Peripheral blood mononuclear cell (primary cell): ENCODE measurements around a stretch of chr21.

GRCh38 chr21:6127188-6127547 is 4394.2 kb upstream of the TPTE start:
- PRO-cap, 8 experiments = peak in 7 of 8 experiments; most common minus-strand start chr21:6127482 (in 7)

- PRO-cap, 8 experiments = no peak in any of the 8 experiments
Observed at GRCh38 chr21:8651671-8652029, 1869.7 kb upstream of the TPTE start.

GRCh38 chr21:8993800-8994787 is 1527.3 kb upstream of the TPTE start:
- PRO-cap, 8 experiments = no peak in any of the 8 experiments

- PRO-cap, 8 experiments = no peak in any of the 8 experiments
Observed at GRCh38 chr21:9000278-9001304, 1520.8 kb upstream of the TPTE start.

- PRO-cap, 8 experiments = no peak in any of the 8 experiments
Observed at GRCh38 chr21:9767618-9768292, 753.6 kb upstream of the TPTE start.

DNA sequence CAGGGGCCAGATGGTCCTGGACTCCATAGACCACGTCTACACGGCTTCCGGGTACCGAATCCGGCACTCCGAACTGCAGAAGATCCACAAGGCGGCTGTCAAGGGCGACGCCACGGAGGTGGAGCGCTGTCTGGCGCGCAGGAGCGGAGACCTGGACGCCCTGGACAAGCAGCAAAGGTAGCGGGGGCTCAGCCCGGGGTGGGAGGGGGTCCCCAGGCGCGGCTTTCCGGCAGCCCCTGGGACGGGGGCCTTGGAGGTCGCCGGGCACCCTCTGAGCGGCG is 146.5 kb downstream of the LIPI start:
- PRO-cap, 8 experiments = peak in 3 of 8 experiments; most common plus-strand start position 66 of the sequence (in 1); most common minus-strand start position 75 of the sequence (in 3)

GRCh38 chr21:15013811-15014668 is 50.8 kb downstream of the NRIP1 start:
- PRO-cap, 8 experiments = no peak in any of the 8 experiments

DNA sequence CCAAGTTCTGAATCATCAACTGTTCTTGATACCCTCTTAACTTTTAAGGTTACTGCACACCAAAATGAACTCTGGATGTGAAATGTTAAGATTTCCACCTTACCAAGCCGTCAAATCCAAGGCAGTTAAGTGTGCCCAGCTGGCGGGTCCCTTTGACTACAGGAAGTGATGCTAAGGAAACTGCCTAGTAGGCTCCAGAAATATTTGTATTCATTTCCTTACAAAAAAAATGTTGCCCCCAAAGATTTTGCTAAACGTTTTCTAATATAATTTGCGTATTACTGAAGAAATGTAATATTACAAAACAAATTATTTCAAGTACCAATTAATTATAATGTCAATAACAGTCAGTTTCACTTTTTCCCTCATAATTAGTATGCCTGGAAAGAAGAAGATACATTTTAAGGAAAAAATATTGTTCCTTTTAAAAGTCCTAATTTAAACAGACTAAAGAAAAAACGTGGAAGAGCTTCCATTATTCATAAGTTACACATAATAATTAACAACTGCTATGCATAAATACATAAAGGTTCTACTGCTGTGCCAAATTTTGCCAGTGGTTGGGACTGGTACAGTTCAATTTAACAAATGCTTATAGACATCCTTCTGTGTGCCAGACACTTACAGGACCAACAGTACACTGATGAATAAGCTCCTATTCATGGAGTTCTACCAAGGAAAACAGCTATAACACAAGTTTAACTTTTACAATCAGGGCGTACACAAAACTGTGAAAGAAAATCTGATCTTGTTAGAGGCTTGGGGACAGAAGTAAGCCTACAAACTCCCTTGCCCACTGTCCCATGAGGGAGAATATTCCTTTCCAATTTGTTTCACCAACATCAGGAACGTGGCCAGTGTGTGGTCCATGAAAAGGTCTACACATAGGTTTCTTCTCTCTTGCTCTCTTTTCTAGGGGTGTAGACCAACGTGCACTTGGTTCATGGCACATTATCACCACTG is 10.4 kb downstream of the NRIP1 start:
- PRO-cap, 8 experiments = no peak in any of the 8 experiments

- PRO-cap, 8 experiments = peak in 5 of 8 experiments; most common minus-strand start chr21:15055643 (in 5)
Observed at GRCh38 chr21:15055570-15055926, 9.3 kb downstream of the NRIP1 start.

GRCh38 chr21:15140298-15141047 is 75.7 kb upstream of the NRIP1 start:
- PRO-cap, 8 experiments = no peak in any of the 8 experiments

DNA sequence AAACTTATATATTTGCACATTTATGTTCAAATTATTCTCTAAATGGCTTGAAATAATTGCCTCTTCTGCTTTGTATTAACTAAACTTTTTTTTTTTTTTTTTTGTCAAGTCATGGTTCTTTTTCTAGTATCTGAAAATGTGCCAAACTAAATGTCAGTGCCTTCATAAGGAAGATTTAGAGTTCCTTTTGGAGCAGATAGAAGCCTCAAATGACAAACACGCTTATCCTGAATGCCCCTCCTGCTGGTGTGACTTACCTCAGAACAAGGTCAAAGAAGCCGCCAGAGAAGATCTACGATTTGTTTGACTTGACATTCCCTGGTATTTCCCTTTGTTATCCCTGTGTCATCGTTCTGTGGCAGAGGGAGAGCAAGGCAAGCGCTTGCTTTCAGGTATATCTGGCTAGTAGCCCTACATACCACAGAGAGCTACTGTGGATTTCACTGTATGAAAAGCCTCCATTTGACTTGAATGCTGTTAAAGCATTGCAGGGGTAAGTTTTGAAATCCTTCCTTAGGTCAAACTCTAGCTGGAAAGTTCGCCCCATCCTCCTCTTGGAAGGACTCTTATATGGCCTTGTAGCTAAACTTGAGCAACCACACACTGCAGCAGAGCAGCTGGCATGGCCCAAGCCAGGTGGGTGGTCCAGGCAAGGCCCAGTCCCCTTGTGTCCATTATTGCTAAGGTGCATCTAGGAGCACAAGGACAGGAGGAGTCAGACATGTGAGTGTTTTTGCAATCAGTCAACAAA is 285.5 kb upstream of the USP25 start:
- PRO-cap, 8 experiments = no peak in any of the 8 experiments

- PRO-cap, 8 experiments = no peak in any of the 8 experiments
Observed at GRCh38 chr21:15787945-15788946, 58.5 kb downstream of the USP25 start.

GRCh38 chr21:15831070-15832019 is 101.6 kb downstream of the USP25 start:
- PRO-cap, 8 experiments = no peak in any of the 8 experiments

DNA sequence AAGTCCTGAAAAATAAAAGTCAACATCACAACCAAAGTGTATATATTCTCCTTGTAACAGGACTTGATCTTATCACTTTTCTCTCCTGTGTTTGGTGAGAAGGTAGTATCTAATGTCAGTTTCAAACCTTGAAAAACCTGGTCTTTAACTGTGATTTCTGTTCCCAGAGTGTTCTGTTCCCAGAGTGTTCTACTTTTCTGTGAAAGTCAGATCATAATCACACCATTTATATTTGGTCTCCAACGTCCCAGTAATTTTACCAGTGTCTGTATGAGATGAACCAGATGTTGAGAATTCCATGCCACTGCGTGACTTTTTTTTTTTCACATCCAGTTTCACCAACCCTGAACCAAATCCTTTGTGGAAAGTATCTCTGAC is 365.2 kb downstream of the USP25 start:
- PRO-cap, 8 experiments = peak in 3 of 8 experiments; most common plus-strand start position 290 of the sequence (in 3)

DNA sequence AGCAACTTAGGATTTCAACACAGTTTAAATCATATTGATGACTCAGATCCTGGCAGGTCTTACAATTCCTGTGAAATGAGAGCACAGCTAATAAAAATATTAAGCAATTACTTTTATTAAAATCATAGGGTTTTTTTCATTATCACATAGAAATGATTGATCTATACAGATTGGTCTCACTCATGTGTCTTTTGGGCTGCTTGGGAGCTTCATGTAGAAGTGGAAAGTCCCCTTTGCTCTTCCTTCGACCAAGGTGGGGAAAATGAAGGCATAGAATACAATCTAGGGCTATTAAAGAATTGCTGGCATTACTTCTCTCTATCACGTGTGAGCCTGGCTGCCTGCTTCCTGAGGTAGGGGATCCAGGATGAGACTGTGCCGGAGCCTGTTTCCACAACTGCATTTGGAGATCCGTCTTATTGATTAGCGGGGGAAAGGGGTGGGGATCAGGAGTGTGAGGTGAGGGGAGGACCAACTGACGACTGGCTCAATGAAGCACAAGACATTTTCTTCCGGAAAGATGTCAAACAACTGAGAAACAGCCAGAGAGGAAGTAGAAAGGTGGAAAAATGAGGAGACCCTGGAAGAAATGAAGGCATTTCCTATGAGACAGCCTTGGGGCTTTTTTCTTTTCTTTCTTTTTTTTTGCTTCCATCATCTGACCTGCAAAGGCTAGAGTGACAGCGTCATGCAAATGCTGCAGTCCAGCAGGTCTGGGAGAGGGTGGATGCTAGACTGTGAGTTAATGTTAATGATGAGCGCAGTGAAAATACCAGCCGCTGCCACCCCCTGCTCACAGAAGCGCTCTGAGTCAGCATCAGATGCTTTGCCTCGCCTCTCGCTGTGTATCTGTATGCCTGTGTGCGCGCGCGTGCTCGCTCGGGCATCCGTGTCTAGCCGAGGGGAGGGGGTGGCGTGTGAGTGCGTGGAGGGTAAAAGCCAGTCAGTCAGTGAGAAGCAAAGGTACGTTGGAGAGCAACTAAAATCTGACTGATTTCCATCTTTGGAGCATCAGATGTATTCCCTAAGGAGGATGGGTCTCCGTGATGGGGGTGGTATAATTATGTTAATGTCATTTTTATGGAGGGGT is 858.3 kb downstream of the USP25 start:
- PRO-cap, 8 experiments = no peak in any of the 8 experiments

- PRO-cap, 8 experiments = no peak in any of the 8 experiments
Observed at GRCh38 chr21:17270208-17270544, 242.7 kb upstream of the CXADR start.

DNA sequence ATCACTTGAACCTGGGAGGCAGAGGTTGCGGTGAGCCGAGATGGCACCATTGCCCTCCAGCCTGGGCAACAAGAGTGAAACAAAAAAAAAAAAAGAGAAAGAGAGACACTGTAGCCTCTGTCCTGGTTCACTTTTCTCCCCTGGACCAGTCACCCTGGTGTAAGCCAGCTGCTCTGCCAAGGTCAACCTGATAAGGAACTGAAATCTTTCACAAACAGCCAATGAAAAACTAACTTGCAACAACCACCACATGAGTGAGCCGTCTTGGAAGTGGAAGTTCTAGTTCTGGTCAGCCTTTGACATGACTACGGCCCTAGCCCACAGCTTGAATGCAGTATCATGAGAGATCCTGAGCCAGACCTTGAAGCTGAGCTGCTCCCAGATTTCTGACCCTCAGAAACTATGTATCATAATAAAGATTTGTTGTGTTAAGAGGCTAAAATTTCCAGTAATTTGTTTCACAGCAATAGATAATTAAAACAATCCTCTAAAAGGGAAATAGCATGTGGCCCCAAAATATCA is 36.8 kb upstream of the CXADR start:
- PRO-cap, 8 experiments = no peak in any of the 8 experiments

DNA sequence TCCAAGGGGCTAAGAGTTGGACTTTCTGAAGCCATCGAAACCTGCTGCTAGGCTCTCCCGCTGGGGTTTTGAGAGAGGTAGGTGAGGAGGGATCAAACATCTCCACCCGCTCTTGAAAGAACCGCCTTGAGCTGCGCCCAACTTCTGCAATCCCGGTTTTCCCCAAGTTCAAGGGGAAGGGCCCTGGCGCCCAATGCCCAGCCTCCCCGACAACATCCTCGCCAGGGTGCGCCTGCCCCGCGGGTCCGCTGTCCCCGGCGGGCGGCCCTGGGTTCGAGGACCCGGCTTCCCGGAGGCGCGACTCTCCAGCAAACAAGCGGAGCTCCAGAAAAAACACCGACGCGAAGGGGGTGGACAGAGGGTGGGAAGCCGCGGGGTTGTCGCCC is 697 bp downstream of the BTG3 start:
- PRO-cap, 8 experiments = peak in 2 of 8 experiments; most common plus-strand start position 342 of the sequence (in 2); most common minus-strand start position 167 of the sequence (in 2)

DNA sequence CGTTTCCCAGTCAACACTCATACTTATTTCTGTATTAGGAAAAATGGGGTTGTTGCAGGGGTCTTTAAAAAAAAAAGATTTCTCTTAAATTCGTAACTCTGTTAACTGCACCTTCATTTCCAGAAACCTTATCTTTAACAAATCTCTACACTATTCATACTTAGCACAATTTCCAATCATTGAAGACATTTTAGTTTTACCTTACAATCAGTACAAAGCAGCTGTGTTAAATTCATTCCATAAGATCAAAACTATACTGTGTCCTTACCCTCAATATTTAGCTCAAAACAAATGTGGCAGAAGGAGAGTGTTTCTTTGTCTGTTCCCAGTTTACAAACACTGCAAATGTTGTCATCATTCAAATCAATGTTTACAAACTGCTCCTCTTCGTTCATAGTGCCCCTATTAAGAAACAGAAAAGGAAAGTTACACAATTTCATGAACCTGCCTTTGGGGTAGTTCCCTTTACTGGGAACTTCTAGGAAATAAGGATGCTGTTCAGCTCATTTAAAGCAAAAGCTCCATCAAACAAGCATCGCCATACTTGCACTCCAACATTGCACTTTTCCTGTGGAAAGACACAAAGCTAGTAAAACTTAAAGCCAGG is 1.1 kb downstream of the C21orf91 start:
- PRO-cap, 8 experiments = no peak in any of the 8 experiments

- PRO-cap, 8 experiments = no peak in any of the 8 experiments
Observed at GRCh38 chr21:18244984-18246065, 692 bp downstream of the CHODL start.